ENCODE data around the gene MYH9.

DNA sequence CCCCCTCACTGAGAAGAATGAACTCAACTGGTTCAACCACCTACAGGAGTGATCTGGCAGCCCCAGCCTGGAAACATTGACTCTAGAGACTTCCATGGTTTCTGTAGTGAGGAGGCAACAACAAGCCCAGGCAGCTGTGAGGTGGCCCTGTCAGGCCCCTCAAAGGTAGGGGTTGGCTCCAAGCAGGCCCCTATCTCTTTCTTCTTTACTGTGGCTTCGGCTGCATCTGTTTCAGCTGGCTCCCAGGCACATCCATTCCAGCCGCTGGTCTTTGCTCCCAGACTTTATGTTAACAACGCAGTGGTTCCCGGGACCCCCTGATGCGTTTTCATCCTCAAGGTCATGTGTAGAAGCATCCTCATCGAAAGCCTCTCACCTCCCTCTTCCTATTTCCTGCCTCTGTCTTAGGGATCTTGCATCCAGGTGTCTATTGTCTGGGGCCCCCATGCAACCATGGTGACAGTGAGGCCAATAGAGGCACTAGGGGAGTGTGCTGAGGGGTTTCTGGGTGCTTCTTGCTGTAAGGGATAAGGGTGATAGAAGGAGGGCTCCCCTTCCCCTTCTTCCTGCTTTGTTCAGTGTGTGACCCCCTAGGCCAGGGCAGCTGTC lies 5.4 kb downstream of the APOL3 start:
- PRO-cap = no peak

DNA sequence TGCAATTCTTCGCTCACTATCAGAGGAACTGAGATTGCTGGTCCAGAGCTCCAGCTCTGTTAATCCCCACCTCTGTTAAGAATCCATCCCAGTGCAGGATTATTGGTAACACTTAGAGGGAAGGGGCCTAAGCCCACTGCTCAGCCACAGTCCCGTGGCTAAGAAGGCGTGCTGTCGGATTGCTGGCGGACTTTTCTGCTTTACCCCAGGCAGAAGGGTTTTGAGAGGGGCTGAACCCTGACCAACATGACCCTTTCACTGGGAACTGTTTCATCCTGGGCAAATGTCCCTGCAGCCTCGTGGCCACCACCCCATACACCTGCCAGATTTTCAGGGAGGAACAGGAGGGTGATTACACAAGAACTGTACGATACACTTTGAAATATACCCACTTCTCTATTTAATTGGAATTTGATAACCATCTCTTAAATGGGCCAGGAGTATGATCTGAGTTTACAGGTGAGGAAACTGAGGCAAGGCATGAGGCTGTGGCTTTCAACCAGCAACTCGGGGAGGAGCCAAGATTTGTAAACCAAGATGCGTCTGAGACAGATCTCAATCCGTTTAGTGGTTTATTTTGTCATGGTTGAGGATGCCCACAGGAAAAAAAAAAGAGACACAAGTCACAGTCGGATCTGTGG lies 6.0 kb upstream of the APOL3 start:
- PRO-cap = no peak

- PRO-cap = no peak
These were observed 4.1 kb downstream of the APOL4 start for GRCh38 chr22:36197529-36197974.

GRCh38 chr22:36237370-36237820 lies 1.9 kb downstream of the APOL2 start:
- PRO-cap = no peak

DNA sequence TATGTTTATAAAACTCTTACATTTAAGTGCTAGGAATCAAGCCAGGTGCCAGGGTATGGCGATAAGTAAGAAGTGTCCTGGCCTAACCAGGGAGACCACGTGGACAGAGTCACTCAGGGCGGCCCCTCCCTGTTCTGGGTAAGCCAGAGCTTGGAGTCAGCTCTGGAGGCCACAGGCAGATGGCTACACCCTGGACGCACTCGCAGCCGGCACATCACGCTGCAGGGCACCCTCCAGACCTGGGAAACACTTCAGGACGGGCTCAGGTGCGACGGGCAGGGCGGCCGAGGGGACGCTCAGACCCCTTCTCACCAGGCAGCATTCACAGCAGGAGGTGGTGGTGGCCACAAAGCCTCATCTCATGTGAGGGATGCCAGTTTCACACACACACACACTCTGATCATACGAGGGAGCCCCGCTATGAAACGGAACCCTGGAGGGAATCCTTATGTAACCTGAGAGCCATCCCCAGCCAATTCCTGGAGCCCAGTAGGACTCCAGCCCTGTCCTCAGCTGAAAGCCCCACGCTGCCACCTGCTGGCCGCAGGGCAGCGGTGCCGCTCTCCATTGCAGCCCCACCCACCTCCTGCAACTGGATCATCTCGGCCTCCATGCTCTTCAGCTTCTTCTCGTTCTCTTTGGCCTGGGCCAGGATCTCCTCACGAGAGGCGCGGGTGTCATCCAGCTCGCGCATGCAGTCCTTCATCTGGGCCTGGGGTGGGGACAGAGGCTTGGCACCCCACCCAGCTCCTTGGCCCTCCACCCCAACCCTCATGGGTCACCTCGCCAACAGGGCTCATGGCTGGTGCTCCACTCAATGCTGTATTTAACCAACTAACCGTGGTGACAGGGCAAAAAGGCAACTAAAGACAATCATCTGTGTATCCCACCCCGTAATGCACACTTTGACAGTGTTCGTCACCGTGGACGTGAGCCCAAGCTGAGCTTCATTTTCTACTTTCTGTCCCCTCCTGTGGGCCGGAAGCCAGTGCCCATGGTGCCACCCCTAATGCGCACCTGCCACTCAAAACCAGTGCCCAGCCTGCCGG lies 33.5 kb downstream of the APOL1 start:
- PRO-cap = no peak

GRCh38 chr22:36293541-36294041 lies 40.7 kb downstream of the APOL1 start:
- PRO-cap = no peak

DNA sequence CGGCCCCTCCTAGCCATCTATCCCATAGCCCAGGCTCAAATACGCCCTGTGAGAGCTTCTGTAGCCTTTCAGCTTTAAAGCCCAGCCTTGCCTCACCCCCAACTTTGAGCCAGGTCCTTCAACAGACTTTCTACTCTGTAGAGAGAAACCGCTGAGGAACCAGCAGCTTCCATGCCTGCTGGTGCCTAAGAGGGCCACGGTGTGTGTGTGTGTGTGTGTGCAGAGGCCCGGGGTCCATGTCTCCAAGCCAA lies 42.2 kb downstream of the APOL1 start:
- PRO-cap = no peak

DNA sequence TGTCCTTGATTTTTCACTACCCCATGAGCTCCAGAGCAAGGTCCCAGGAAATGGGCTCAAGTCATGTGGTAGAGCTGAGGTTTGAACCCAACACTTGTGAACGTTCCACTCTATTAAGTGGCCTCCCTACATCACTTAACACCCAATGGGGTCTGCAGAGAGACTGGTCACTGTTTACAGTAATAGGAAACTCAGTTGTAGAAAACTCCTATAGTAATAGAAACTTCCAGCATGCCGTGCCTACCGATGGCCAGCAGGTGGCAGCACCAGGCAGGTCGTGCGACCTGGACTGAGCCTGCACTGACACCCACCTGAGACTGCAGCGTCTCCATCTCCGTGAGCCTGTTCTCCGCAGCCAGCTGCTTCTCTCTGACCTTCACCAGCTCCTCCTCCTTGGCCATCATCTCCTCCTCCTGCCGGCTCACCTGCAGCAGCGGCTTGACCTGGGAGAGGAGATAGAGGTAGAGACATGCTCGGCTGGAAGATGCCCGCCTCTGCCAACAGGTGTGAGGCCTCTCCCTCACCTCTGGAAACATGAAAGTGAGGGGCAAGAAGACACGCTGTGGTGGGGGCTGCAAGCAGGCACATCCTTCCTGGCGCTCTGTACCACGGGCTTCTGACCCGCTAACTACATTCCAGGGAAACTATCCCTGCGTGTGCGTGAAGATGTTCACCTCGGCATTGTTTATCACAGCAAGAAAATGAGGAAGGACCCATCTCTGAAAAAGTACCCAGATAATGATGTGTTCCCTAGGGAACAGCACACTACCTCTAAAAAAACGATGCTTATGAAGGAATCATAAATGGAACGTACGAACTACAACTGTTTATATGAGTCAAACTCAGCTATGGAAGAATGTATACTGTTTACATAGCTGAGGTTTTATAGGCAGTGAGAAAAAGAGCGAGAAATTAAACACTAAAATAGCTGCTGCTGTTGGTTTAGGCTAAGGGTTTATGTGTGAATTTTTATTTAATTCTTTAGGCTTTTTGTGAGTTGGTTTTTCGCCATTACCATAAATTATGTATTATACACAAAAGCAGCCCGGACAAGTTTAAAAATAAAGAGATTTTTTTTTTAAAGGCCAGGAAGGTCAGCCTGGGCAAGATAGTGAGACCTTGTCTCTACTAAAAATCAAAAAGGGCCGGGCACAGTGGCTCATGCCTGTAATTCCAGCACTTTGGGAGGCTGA lies 48.7 kb downstream of the APOL1 start:
- PRO-cap = no peak

GRCh38 chr22:36332640-36333574 lies 54.9 kb downstream of the MYH9 start:
- PRO-cap = no peak

- PRO-cap = no peak
These were observed 54.1 kb downstream of the MYH9 start for GRCh38 chr22:36333658-36334004.

DNA sequence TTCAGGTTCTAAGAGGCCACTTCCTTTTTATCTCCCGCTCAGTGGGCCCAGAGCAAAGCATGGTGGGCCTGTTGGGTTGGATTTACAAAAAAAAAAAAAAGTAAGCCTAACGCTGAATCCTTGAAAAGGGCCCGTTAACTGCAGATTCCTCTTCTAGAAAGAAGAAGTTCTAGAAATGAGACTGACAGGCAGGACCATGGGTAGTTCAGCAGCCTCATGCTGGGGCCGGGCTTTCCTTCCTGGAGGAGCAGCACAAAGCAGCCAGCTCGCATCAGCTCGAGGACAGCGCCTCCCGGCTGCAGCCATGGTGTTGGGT lies 53.8 kb downstream of the MYH9 start:
- PRO-cap = no peak

- PRO-cap = no peak
These were observed 38.9 kb downstream of the MYH9 start for GRCh38 chr22:36348715-36349453.

GRCh38 chr22:36356624-36357777 lies 30.8 kb downstream of the MYH9 start:
- PRO-cap = no peak

GRCh38 chr22:36385850-36386297 lies 1.9 kb downstream of the MYH9 start:
- PRO-cap = no peak

- PRO-cap = unidirectional peak, minus-strand start at chr22:36387708; bidirectional peak, plus-strand start at chr22:36388393, minus-strand start at chr22:36388004
These were observed at the start of gene MYH9 for GRCh38 chr22:36387619-36388051. Gene MYH9, minus strand, starts transcription at chr22:36387967.

DNA sequence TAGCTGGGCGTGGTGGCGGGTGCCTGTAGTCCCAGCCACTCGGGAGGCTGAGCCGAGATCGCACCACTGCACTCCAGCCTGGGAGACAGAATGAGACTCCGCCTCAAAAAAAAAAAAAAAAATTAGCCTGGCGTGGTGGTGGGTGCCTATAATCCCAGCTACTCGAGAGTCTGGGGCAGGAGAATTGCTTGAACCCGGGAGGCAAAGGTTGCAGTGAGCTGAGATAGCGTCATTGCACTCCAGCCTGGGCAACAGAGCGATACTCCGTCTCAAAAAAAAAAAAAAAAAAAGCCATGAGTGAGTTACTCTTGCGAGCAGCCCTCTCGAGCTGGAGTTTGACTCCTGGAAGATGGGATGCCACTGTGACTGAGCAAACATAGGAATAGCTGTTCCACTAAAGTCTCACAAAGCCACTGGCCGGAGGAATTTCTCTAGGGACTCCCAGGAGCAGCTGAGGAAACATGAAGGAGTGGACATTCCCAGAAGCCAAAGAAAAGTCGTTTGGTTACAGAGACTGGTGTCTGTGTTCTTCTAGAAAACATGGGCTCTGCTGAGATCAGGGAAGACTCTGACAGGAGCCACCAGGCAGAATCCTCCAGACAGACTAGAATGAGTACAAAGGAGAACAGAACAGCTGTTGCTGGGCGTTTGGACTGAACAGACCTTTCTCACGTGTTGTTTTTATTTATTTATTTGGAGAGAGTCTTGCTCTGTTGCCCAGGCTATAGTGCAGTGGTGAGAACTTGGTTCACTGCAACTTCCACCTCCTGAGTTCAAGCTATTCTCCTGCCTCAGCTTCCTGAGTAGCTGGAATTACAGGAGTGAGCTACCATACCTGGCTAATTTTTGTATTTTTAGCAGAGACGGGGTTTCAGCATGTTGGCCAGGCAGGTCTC lies 32.4 kb upstream of the MYH9 start:
- PRO-cap = unidirectional peak, plus-strand start at position 333 of the sequence

- PRO-cap = unidirectional peak, plus-strand start at chr22:36434758
These were observed 46.8 kb downstream of the TXN2 start for GRCh38 chr22:36434427-36435184.

DNA sequence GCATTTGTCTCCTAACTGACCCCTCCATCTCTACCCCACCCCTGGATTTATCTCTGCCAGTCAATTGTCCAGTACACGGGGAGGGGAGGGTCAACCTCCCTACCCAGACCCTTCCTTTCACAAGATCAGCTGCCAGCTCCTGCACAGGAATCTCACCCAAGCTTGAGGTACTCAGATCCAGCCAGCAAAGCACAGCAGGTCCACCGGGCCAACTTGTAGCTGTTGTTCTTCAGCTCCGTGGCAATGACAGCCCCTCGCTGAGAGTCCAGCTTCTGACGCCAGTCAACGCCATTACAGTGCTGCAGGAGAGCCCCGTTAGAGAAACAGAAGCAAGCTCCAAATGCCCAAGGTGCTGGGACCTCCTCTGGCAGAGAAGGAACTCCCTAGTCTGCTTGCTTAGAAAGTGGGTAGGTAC lies 5.5 kb upstream of the FOXRED2 start:
- PRO-cap = no peak

GRCh38 chr22:36861955-36862737 lies 1.3 kb downstream of the NCF4 start:
- PRO-cap = bidirectional peak, plus-strand start at chr22:36862516, minus-strand start at chr22:36862426

GRCh38 chr22:36879794-36880362 lies 19.1 kb downstream of the NCF4 start:
- PRO-cap = no peak